Measurements from ENCODE around the genes RFPL4A, NLRP11, EDDM13, PEG3, DUXA and ZNF264.

DNA sequence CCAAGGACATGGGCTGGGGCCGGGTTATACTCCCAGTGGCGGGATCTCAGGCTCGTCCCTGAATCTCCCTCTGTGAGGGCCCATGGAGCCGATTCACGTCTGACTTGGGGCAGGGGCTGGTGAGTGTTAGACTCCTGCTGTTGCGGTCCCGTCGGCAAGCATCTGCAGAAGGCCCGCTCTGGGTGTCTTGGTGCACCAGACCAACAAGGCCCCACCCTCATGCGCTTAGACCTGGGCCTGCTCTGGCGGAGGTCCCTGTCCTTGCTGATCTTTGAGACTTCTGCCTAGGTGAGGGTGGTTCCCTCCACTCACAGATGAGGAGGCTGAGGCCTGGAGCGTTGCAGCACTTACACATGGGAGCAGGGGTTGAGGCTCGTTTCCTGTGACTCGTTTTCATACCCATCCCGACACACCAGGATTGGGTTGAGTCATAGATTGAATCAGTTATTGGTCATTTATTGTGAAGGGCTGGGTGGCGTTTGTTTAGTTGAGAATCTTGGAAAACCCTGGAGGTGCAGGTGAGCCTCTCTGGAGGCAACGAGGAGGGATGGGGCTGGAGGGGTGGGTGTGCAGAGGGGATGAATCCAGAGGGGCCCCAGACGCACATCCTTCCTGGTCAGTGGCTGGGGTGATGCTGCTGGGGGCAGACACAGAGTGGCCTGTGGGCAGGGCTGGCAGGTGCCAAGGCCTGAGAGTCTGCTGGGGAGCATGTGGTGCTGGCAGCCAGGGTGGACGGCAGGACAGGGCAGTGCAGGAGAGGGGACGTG is 4.5 kb downstream of the EPN1 start:
- PRO-cap, result no peak

DNA sequence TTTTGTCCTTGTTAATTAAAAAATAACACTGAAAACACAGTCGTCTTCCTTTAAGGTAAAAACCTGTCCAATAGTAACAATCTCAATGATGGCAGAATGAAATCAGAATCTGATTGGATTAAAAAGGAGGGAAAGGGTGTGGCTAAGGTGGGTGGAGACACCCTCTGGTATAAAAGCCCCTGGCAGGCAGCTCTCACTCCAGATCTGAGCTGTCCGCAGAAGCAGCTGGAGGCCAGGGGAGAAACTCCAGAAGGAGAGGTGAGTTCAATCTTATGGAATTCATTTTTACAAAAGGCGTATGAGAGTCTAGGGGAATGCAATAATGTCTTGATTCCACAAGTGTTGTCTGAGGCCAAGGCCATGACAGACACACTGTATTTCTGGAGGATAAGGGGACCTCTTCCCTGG is at the start of gene RFPL4A:
Gene RFPL4A (plus strand): TSS at position 180 of the 408 bp plus-strand sequence.
- PRO-cap, result no peak

- PRO-cap, result no peak
Measured at GRCh38 chr19:55831781-55832207, at the start of gene NLRP11. TSS of gene NLRP11 (minus strand) at chr19:55831999.

DNA sequence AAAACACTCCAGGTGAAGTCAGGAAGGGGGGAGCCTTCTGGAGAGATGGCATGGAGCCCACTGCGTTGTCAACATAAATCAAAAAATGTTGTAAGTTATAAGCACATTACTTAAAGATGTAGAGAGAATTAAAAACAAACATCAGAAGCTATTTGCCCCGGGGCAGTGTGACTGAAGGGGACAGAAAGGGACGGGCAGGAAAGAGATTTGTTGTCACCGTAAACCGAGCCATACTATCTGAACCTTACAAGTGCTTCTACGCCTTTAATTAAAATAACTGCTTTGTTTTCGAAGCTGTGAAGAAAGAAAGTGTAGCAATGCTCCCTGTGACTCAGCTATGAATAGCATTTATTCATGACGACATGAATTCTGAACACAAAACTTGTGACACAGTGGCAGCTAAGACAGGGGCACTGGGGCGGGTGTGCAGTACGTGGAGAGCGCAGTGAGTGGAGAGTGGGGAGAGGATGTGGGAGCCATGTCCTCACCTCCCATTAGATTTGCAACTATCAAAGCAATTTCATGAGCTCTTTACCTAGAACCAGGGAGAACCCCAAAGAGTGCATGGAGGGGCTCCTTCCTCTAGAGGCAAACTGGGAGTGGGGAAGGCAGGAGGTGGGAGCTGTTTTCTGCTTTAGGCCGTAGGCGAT is 30.0 kb downstream of the ZNF787 start:
- PRO-cap, result no peak

DNA sequence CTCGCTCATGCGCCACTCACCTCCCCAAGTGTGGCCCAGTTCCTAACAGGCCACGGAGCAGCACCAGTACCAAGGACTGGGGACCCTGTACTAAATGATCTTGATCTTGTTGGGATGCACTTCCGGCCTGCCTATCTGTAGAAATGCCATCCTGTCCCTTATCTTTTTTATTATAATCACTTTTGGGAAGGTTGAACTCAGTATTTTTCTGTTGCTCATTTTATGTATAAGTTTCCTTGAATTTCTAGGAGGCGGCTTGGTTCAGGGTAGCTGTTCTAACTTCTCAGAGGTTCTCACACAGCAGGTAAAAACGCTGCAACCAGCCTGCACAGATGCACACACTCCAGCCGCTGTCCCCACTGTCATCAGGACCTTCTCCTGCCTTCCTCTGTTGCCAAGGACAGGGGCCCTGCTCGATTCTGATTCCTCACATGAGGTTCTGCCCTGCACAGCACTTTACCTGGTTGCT is 25.8 kb downstream of the ZNF787 start:
- PRO-cap, result no peak

DNA sequence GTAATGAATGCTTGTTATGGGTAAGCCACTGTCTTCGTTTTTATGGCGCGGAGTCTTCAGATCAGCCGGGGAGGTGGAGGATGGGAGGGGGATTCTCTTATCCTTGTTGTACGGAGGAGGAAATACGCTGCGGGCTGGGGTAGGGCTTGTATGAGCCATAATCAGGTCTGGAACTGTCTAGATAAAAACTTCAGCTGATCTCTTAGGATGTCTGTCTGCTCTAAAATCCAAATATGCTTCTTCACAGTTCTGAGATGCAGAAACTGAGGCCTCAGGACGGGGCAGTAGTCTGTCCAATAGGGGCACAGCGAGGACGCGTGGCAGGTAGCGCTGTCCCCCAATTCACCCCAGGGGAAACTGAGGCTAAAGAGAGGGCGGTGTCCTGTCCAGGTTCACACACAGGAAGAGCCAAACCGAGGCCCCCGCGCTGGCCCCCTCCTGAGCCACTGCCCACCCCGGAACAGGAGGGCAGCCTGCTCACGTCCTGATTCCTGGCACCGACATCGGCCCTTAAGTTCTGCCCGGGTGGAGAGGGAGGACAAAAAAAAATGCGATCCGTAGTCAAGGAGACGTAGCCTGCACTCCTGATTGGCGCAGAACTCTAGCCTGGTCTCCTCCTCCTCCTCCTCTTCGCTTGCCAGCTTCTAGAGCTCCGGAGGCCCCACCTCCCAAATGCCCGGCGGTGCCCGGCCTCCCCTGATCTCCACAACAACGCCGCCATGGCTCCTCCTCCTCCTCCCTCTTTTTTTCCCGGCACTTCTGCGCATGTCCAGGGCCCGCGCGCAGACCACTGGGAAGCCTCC is 740 bp upstream of the ZNF444 start:
- PRO-cap, result unidirectional peak, minus-strand start at position 505 of the sequence; bidirectional peak, plus-strand start outside the sequence, minus-strand start at position 749 of the sequence

- PRO-cap, result no peak
Measured at GRCh38 chr19:56146715-56147322, 5.7 kb downstream of the ZNF444 start.

GRCh38 chr19:56272707-56272948 is at the start of gene EDDM13:
TSS of gene EDDM13 (plus strand) at chr19:56272748.
- PRO-cap, result no peak

DNA sequence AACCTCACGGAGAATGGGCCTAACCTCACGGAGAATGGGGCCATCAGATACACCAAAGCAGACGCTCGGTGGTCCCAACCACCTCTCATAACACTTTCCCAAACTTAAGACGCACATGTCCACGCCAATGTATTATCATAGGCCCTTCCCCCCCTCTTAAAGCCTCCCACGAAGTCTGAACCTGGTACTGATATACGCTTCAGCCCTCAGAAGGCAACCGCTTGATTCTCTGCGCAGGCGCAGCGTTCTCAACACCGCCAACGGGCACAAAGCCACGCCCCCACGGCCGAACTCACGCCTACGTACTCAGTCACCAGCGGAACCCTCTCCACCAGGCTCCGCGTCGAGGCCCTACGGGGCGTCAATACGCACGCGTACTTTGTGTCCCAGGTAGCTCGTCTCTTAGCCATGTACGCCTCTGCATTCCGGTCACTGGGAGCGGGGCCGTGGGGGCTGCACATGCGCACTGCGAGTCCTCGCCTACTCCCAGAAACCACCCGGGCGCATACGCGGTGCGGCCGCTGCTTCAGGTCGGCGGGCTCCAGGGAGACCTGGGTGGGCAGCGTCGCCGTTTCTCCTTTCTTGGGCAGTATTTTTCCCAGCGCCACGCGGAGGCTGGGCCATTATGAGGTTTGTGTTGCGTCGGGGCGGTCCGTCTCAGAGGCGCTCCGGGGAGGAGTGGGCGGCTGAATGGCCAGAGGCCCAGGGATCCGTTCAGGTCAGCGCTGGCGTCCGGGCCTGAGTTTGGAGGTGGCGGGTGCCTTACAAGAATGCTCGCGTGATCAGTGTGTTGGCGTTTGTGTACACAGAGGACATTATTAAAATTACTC is 25.3 kb downstream of the ZNF582 start:
- PRO-cap, result unidirectional peak, plus-strand start at position 660 of the sequence

GRCh38 chr19:56476604-56476726 is 680 bp downstream of the ZNF667 start:
- PRO-cap, result no peak

DNA sequence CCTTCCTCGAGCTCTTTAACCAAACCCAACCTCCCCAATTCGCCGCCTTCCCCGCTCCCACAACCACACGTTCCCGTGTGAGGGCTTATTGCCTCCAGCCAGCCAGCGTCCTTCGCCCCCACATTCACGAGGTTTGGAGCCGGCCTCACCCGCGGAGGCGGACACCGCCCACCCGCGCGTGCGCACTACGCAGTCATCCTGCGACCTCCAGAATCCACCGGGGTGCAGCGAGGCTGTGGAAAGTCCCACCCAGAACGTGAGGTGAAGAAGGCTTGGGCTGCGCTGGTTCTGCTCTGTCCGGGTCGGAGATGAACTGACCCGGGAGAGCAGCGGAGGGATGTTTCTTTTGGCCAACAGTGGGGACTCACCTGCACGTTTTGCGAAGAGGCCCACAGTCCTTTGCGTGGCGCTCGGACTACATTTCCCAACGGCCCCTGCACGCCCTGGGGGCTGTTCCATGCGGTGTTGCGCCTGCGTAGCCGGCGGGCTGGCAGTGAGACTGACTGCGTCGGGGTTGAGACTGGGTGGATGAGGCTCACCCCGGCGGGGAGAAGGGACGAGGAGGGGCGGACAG is 607 bp upstream of the ZNF667 start:
- PRO-cap, result unidirectional peak, minus-strand start at position 82 of the sequence; unidirectional peak, plus-strand start at position 538 of the sequence

GRCh38 chr19:56840342-56841522 is at the start of gene PEG3:
TSS of gene PEG3 (minus strand) at chr19:56840726.
- PRO-cap, result unidirectional peak, minus-strand start at chr19:56840726

DNA sequence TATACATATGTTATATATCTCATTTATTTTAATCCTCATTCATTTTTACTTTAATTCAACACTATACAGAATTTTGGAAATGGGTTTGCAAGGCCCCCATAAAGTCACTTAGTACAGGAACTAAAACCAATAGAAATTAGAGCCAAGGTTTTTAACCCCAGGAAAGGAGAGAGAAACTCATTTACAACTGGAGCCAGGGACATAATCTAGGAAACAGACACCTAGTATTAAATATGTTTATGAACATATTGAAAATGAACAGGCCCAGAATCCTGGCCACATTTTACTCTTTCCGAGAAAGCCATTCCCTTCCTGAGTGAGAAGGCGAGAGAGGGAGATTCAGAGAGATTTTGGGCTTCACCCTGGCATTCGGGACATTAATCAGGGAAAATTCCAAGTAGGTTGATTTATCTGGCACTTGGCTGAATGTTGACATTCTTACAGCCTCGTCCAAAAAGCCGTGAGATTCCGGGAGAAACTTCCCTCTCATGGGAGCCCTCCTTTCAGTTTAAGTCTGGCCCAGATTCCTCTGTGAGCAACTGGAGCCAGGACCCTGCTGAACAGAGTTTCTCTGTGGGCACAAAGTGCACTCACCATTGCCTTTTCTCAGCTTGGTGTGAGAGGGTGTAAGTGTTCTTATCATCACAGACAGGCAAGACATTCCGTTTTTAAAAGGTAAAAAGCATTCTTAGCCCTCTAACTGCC is 129.1 kb upstream of the PEG3 start:
- PRO-cap, result no peak

DNA sequence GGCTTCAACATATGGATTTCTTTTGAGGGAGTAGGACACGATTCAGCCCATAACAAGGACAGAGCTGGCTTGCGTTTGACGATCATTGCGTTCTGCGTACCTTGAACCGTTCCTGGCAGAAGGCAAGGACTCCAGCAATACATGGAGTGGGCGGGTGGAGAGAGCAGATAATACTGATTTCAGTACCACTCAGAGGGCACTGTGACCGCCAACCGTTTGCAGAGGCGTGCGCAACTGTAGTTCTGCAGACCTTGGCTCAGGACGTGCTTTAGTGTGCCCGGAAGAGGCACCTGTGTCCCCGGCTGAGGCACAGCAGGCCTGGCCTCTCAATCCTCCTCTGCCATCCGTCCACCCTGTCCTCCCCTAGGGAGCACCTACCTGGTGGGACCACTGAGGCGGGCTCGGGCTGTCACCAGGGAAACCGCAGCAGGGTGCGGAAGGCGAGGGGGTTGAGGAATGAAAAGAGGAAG is 117.6 kb upstream of the USP29 start:
- PRO-cap, result no peak

DNA sequence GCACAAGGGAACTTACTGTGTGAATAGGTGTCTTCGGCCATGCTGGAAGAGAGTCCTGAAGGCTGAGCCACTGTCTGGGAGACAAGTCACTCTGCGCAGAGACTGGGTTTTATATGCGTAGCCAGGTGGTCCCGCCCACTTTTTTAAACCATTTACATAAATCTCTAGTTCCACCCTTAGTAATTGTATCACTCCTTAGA is at the start of gene DUXA:
Gene DUXA (minus strand): TSS at position 83 of the 200 bp plus-strand sequence.
- PRO-cap, result no peak

DNA sequence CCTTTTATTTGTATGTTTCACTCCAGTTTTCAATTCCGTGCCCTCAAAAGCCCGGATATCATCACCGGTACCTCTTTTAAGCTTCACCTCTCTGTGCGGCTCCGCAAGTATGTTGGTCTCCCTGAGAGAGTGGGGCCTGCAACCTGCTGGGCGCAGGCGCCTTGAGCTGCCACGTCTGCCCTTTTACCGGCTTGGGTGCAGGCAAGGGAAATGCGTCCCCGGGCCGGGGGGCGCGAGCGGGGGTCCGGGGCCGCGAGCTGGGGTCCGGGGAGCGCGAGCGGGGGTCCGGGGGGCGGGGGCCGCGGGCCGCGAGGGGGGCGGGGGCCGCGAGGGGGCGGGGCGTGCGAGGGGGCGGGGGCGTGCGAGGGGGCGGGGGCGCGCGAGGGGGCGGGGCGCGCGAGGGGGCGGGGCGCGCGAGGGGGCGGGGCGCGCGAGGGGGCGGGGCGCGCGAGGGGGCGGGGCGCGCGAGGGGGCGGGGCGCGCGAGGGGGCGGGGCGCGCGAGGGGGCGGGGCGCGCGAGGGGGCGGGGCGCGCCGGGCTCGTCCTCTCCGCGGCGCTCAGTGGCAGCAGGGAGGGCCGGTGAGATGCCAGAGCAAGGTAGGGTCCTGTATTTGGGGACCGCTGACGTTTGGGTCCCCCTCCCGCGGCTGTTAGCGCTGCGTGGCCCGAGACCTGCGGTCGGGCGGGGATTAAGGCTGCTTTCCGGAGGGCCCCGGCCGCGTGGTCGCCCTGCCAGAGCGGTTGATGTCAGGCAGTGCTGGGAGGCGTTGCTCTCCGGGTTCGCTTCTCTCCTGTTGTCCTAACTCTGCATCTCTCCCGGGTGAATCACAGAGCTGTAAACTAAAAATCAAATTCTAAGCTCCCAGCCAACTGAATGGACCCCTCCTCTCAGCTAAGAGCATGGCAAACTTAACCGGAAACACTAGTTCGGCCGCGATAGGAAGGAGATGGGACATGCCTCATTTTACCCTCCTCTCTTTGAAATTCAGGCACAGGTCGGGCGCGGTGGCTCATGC is 4.7 kb upstream of the DUXA start:
- PRO-cap, result no peak

DNA sequence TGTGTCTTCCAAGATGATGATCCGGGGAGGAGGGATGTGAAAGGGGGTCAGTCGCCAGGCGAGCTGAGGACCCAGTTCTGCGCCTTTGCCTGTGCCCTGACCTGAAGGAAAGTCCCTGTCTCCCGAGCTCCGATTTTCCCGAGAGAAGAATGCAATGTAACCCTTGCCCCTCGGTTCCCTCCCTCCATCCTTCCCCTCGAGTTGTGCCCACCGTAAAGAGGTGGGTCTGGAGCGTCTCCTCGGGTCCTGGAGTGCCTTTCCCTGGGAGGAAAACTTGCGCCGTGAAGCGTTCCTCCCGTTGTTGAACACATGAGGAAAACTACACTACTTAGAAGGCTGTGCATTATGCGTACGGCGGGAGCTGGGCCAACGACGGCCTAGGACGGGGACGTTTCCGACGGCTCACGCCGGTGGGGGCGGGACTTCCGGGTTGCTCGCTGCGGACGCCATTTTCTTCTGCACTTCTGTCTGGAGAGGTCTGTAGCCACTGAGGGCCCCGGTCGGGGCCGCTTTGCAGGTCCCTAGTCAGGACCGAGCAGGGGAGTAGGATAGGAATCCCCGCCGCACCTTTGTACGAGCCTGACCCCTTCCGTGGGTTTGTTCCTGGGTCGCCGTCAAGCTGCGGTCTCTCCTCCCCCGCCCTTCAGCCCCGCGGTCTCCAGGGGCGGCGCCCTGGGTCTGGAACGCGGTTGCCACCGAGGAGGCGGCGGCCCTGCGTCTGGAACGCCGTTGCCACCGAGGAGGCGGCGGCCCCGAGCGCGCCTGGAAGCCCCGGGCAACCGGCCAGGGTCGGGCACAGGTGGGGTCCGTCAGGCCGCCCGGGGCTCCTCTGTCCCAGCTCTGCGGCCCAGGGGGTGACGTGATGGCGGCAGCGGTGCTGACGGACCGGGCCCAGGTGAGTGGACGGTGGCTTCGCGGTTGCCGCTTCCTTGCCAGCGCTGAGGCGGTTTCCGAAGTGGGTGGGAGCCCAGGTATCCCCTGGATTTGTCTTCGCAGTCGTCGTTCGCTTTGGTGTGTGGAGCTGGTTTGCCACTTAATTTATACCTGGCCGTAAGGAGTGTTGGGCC is at the start of gene ZNF264:
Gene ZNF264 (plus strand): TSS at position 449 of the 1,067 bp plus-strand sequence.
- PRO-cap, result no peak

DNA sequence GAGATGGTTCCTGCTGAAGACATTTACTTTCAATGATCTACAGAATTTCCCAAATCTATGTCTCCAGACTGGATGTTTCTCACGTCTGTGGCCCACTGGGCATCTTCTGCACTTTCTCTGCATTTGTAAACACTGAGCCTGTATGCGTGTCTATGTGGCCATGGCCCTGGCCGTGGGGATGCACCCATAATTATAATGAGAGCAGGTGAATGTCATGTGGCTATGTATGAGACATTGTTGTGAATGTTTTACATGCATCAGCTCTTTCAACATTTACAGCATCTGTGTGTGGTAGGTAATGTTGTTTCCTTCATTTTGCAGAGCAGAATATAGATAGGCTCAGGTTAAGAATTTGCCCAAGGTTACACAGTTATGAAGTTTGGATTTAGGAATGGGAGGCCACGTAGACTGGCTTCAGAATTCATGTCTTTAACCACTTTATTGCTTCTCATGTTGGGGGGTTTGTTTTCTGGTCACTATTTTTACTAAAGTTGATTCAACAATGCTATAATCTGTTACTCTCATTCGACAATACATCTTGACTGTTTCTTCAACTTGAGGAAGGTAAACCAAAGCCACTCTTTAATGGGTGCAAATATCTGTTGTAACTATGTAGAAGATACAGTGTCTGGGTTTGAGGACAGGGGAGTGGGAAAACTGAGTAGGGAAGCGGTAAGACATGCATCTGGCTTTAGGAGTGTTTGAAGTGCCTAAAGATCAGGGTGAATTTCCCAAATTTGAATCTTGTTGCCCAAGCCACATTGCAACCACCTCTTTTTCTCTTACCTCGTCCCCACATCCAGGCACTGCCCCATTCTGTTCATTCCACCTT is 10.9 kb upstream of the AURKC start:
- PRO-cap, result no peak

- PRO-cap, result no peak
Measured at GRCh38 chr19:57269766-57270238, 10.5 kb upstream of the ZNF460 start.

GRCh38 chr19:57279345-57280197 is 714 bp upstream of the ZNF460 start:
- PRO-cap, result bidirectional peak, plus-strand start at chr19:57279970, minus-strand start at chr19:57279874